Placental epithelial cell (primary cell): ENCODE measurements around a stretch of chr12.

- CAGE, long polyA plus RNA: no peak
Measured at GRCh38 chr12:116015014-116015338, 262.5 kb downstream of the MED13L start.

DNA sequence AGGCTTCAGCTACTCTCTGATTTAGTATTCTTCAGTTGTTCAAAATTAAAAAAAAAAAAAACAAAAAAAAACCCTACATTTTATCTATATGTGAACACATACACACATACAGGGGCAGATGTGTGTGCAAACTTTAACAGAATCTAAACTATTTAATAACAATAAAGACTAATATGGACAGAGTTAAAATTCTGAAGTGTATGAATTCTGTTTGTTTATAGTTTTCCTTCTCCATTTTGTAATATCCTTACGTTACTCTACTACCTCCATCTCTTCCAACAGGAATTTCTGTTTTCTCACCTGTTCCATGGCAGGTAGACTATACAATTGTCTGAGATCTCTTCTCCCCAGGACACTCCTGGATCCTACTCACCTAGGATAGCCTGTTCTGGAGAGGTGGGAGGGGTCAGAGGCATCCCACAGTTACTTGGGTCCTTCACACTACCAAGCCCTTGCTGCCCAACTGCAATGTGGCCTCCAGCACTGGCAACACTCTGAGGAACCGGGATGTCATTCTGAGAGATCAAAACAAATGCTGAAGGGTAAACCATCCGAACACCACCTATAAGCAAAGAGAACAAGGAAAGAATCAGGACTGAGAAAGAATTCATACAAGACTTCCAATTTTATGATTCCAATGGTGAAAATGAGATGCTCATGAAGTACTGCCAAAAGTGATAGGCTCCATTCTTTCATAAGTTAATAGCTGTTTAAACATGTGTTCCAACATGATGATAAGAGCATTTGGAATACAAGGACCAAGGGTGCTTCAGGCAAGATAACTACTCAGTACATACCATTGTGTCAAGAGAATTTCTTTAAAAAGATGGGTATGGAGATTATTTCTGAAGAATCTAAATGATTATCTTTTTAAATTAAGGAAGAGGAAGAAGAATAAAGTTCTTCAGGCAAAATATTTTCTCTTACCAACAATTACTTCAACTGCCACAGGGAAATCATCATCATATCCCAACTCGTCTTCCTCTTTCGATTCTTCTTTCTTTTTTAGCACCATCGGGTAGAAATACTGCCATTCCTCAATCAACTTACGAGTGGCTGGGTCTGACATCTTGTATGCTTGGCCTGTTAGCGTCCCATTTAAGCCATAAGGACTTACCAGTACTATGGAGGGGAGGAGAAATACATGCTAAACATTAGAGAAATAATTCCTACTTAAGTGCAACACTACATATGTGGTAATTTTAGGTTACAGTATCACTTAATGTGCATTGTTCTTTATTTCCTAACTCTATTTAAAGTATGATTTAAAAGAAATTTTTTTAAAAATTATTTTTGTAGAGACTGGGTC, 258.2 kb downstream of the MED13L start:
- CAGE, long polyA plus RNA: no peak

DNA sequence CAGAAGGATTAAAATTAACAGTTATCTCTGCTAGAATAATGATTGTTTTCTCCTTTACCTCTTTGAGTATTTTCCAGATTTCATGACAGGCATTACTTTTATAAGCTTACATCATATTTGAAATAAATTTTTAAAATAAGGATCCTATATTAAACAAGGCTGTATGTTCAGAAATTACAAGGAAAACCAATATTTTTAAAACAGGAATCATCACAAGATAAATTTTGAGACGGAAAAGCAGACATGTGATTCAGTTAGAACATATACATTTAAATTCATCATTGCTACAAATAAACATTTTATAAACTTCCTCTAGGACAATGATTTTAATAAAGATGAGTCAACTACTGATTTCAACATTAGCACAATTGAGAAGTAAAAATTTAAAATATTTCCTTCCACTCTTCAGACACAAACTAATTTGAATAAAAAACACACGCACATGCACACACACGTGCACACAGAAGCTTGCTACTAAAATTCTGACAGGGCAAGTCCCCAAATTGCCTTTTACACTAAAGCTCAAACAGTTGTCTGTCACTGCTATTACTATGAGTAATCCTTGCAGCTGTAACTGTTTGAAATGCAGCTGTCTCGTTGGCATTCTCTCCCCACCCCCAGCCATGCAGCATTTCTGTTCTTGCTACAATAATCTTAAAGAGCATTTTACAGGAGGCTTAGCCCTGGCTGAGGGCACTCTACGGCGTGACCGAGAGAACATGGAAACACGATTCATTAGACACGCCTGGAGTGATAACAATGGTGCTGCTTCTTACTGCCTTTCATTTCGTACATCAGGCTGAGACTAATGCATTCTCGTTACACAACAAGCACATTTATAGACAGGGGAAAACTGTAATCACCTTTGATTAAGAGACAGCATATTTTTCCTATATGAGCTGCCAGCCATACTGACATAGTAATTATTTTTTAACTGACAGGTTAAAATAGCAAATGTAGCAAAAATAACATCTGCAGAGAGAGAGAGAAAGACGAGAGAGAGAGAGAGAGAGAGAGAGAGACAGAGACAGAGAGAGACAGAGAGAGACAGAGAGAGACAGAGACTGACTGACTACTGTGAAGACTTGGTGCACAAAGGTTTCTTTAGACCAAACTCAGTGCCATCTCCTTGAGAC, 154.0 kb downstream of the MED13L start:
- CAGE, long polyA plus RNA: no peak

GRCh38 chr12:116199402-116200637, 77.7 kb downstream of the MED13L start:
- CAGE, long polyA plus RNA: no peak

GRCh38 chr12:116274690-116275324, 2.7 kb downstream of the MED13L start:
- CAGE, long polyA plus RNA: no peak

DNA sequence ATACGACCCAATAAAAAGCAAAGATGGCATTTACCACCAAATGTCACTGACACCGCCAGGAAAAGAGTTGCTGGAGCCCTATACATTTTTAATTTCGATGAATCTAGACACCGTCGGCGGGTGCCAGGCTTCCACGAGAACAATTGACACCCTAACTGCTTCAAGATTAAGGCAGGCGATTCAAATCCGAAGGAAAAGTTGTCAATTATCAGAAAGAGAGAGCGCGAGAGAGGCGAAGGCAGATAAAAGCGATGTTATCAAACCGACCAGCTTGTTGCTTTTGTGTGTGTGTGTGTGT, 1.5 kb downstream of the MED13L start:
- CAGE, long polyA plus RNA: no peak

- CAGE, long polyA plus RNA: no peak
Measured at GRCh38 chr12:116390376-116391292, 113.1 kb upstream of the MED13L start.

DNA sequence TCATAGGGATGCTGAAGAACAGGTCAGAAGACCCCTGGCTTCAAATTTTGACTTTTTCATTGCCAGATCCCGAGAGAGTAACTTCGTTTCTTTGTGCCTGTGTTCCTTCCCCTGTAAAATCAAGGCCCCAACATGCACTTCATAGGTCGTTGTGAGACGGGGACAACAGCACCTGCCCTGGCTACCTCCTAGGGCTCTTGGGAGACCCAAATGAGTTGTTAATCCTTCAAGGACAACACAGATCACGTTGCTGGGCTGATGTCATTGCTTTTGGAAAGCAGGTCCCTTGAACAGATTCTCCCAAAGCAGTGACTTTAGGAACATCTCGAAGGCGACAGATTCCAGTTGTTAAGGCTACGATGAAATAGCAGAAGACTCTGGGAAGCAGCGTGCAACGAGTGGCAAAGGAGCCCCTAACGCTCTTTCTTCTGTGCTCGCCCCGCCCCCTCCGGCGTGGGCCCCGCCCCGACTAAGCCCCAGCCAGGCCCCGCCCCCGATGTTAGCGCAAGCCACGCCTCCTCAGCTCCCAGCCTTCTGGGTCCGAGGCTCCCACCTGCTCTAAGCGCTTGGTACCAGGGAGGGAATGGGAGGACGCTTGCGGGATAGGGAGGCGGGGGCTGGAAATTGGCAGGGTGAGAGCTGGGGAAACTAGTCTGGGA, 26.2 kb upstream of the MAP1LC3B2 start:
- CAGE, long polyA plus RNA: no peak

- CAGE, long polyA plus RNA: no peak
Measured at GRCh38 chr12:116594076-116594508, 34.9 kb downstream of the MAP1LC3B2 start.

DNA sequence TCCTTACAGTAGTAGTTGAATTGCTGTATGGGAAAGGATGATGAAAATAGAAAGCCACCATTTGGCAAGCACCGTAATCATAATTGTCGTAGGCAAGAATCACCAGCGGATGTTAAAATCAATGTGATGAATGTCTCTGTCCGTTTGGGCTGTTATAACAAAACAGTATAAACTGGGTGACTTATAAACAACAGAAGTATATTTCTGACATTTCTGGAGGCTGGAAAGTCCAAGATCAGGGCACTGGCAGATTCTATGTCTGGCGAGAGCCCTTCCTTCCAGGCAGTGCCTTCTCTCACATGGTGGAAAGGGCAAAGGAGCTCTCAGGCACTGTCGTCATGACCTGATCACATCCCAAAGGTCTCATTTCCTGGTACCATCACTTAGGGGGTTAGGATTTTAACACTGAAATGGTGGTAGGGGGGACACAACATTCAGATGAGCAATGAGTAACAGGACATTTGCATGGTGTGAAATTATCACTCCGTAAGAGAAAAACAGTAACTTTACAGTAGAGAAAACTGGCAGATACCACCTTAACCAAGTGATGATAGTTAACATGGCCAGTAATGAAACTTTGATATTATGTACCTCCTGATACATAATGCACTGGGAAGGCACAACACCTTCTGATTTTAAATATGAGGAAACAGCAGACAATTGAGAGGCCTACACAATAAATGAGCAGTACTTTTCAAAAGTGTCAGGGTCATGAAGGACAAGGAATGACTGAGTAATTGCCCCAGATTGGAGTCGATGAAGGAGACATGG, 64.5 kb downstream of the FBXW8 start:
- CAGE, long polyA plus RNA: no peak

GRCh38 chr12:117063109-117064103, 35.8 kb downstream of the TESC start:
- CAGE, long polyA plus RNA: no peak

DNA sequence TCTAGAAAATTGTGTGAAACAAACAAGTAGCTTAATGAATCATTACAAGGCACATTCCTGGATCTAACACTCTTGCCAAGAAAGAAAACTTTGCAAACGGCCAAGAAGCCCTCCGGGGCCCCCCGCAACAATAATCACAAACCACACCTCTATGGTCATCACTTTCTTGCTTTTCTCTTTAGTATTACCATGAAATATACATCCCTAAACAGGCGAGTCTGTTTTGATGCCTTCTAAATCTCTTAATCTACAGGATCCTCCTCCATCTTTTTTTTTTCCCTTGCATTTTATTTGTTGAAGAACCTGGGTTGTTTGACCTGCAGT, 11.1 kb downstream of the FBXO21 start:
- CAGE, long polyA plus RNA: no peak

DNA sequence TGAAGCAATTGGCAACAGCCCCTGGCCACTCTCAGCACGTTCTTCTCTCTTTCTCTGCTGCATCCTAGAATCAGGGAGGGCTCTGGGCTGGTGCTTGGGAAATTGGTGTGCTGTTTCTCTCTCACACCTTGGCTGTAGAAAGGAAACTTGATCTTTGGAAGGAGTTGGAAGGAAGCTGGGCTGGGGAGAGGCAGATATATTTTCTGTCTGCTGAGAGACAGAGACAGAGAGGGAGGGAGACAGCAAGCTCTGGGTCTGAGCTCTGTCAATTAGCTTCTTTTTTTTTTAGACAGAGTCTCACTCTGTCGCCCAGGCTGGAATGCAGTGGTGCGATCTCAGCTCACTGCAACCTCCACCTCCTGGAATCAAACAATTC, 27.3 kb downstream of the NOS1 start:
- CAGE, long polyA plus RNA: no peak

DNA sequence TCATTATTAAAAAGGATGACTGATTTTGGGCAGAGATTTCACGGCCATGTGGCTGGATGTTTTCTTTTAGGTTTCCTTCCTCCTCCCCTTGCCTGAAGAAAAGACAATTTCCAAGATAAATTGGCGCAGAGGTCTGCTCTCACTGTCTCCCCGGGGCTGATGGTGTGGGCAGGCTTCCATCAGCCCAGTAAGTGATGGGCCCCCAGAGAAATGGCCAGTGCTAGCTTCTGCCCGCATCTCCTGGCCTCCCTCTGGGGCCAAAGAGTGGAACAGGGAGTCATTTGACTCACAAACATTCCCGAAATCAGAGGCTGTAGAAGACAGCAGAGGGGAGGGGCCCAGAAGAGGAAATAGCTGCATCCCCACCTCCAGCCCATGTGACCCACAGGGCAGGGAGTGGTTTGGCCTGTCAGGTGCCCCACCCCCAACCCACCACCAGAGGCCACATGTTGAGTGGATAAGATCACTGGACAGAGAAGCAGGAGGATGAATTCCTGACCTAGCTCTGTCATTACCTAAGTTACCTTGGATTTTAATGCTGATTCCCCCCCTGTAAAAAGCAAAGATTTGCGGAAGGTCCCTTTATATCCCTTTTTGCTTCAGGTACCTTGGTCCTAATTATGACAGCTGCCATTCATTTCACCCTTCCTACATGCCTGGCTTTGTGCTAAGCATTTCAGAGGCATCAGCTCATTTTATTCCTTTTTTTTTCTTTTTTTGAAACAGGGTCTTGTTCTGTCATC, 283.3 kb downstream of the KSR2 start:
- CAGE, long polyA plus RNA: no peak

DNA sequence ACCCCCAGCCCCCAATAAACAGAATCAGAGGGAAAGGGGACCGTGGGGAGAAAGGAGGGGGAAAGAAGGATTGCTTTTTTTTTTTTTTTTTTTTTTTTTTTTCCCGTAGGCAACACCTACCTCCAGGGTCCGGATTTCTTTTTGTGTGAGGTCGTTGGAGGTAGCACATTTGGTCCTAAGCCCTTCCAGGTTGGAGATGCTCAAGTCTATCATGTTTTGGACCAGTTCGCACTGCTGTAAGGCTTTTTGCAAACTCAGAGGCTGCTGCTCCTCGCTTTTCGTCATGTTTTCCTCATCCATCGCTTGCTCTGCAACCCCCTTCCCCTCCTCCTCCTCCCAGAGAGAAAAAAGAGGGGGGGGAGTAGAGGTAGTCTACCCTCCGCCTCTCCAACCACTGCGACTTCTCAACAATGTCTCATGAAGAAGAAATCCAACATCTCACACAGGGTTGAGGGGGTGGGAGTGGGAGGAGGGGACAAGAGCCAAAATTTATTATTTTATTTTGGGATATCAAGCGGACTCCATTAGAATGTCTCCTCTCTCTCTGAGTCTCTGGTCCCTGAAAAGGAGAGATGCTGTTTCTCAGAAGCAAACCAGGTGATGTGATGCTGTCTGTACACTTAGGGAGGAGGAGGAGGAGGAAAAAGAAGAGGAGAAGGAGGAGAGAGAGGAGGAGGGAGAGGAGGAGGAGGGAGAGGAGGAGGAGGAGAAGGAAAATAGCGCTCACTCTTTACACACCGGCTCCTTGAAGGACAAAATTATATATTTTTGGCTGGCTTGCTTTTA, 641 bp downstream of the KSR2 start:
- CAGE, long polyA plus RNA: no peak

DNA sequence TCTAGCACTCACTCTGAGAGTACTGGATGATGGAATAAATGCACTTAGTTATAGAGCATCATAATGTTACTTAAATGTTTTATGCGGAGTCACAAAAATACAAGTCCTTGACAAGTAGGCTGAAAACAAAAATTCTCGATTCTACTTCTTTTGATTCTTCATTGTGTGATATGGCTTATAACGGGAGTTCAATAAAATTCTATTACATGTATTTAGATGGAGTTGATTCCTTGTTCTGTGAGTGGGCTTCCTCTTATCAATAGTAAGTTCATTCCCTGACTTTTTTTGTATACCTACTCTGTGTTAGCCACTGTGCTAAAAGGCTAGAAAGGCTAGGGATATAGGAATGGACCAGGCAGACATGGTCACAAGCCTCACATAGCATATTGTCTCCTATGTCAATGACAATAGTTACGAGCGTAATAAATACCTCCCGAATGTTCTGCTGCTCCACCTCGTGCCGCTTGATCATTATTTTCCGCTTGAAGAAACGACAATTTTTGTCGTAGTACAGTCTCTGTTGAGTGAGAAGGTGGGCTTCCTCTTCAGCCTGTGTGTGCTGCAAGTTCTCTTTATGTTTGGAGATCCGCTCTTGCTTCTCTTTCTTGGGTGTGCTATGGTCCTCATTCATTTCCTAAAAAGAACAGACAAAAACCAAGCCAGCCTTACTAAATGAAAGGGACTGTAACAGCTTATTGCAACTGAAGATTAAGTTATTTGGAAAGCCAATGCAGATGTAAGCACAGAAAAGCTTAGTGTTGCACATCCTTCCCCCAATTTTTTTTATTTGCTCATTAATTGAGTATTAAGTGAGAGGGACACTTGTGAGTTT, 36.3 kb downstream of the PEBP1 start:
- CAGE, long polyA plus RNA: no peak

GRCh38 chr12:118190342-118190707, 54.4 kb downstream of the PEBP1 start:
- CAGE, long polyA plus RNA: no peak

- CAGE, long polyA plus RNA: no peak
Measured at GRCh38 chr12:118245843-118246615, 110.1 kb downstream of the PEBP1 start.

- CAGE, long polyA plus RNA: no peak
Measured at GRCh38 chr12:118357149-118358124, 15.3 kb downstream of the TAOK3 start.

DNA sequence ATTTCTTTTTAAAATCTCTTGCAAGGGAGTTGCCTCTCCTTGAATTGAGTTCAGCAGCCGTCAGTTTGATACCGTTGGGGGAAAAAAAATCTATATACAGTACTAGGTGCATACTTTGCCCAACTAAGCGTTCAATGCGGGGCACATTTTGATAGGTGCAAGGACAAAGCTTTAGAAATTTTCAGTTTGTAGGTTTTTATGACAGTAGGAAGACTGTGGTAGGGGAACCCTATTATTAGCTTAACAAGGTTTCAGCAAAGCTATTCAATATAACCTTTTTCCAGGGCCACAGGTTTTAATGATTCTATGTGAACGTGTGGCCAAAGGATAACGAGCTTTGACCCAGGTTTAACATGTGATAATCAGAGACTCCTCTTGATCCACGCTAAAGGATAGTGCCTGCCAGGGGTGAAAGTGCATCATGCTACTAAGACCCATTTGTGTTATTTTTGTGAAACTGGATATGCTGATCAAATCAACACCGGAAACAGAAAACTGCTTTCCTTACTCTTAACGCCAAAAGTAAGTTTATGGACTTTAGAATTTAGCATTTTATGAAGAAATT, 808 bp upstream of the TAOK3 start:
- CAGE, long polyA plus RNA: no peak